SJCRH30 (cell line): ENCODE data around the genes DISP2, CHST14, SPINT1 and RHOV.

DNA sequence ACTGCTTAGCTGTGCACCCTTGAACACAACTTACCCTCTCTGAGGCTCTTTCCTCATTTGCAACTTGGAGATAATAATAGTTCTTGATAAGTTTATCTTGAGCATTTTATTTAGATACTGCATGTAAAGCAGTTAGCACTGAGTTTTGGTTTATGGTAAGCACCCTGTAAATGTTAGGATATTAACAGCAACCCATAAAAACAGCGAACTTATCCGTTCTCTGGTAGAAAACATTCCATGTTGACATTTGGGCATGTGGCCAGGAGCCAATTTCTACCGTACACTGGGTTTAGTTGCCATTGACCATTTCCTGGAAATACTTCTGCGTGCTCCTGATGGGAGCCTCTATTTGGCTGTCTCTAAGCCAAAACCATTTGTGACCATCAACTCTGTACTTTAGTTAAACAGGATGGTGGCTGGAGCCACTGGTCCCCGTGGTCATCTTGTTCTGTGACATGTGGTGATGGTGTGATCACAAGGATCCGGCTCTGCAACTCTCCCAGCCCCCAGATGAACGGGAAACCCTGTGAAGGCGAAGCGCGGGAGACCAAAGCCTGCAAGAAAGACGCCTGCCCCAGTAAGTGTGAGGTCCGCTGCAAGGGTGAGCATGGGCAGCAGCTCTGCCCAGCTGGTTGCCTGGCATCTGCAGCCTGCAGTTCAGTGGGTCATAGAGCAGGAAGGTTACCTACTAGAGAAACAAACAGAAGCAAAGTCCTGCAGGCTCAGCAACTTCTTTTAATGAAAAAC lies 6.9 kb downstream of the THBS1 start:
- RAMPAGE, long total RNA: no peak

DNA sequence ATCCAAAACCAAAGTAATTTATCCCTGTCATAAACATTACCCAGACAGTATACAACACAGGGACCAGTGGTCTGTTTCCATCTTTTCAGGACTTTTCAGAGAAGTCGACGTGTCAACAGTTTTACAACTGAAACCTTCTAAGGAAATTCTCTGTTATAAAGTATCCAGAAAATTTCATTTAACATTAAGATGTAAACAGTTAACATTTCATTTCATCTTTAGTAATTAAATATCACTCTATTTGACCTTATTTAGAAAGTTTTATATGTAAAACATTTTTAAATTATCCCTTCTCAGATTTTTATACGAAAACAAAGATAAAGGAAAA lies 11.1 kb downstream of the THBS1 start:
- RAMPAGE, long total RNA: no peak

GRCh38 chr15:39920507-39921447 lies 711 bp upstream of the GPR176 start:
- RAMPAGE, long total RNA: no peak

DNA sequence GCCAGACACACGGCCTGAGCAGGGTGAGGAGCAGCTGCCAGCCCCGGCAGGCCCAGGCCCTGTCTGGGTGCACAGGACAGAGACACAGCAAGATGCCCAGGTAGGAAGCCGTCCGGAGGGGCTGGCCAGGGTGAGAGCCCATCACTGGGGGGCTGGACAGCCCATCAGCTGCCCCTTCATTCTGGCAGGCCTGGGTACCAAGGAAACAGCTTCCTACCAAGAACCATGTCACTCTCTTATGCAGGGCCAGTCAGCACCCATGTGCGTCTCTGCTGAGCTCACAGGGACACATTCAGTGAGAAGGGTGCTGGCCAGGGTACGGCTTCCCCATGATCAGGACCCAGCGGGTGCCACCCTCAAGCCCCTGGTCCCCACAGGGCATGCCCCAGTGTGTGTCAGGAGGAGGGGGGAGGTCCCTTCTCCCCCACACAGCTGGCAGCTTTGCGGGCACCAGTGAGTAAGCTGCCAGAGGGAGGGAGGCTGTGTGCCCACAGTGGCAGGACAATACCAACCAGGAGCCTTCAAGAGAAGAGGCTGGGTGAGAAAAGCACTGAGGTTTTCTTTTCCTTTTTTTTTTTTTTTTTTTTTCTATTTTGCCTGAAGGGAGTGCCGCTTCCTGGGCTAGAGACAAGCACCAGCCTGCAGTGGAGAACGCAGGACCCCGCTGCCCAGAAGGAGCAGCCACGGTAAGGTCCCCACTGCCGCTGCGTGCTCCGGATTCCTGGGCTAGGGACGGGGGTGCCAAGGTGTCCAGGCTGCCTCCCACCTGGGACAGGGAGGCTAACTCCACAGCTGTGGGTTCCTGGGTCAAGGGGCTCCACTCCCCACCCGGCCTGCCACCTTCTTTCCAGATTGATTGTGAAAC lies 1.4 kb downstream of the PAK6 start:
- RAMPAGE, long total RNA: no peak

- RAMPAGE, long total RNA: no peak
These were observed 853 bp downstream of the INAFM2 start for GRCh38 chr15:40324064-40325025.

DNA sequence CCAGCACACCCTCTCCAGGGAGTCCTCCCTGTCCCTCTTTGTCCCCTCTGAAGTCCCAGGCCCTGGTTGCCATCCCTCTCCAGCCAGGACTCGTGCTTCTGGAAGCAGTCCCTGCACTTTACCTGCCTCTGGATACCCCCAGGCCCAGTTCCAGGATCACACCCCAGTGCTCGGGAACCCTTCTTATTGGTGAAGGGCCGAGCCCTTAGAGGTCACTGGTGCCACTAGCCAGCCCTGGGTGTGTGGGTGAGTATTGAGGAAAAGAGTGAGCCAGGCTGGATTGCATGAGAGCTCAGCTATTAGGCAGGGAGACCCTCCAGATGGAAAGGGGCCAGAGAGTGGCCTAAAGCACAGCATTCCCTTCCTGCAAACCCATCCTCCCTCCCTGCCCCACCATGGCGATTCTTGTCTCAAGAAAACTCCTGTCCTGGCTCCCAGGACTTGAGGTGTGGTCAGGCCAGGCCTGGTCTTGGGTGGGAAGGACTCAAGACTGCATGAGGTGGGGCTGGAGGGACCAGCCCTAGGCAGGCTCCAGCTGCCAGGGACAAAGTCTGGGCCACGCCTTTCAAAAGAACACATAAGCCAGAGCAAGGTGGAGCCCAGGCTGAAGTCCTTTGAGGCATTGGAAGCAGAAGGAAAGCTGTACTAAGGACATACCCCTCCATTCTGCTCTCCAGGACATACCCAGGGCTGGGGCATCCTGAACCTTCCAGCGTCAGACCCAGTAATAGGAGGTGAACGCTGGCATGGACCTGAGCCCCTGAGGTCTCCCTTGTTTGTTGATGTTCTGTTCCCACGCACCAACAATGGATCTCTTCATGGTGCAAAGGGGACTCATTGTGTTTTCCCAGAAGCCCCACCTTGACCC lies 4.7 kb upstream of the PHGR1 start:
- RAMPAGE, long total RNA: no peak

- RAMPAGE, long total RNA: no peak
These were observed 437 bp upstream of the DISP2 start for GRCh38 chr15:40357585-40357978.

GRCh38 chr15:40357979-40358420 lies at the start of gene DISP2:
Gene DISP2, plus strand, starts transcription at chr15:40358219.
- RAMPAGE, long total RNA: no peak

- RAMPAGE, long total RNA: no peak
These were observed 10.5 kb upstream of the BAHD1 start for GRCh38 chr15:40429964-40430964.

GRCh38 chr15:40464409-40464962 lies 6.3 kb upstream of the CHST14 start:
- RAMPAGE, long total RNA: no peak

- RAMPAGE, long total RNA: no peak
These were observed at the start of gene CHST14 for GRCh38 chr15:40470473-40471305. Gene CHST14, plus strand, starts transcription at chr15:40470984.

GRCh38 chr15:40545607-40546625 lies 18.9 kb downstream of the CCDC32 start:
- RAMPAGE, long total RNA: no peak

- RAMPAGE, long total RNA: no peak
These were observed 11.7 kb downstream of the CCDC32 start for GRCh38 chr15:40552989-40553749.

GRCh38 chr15:40582639-40583377 lies 11.2 kb upstream of the KNL1 start:
- RAMPAGE, long total RNA: no peak

DNA sequence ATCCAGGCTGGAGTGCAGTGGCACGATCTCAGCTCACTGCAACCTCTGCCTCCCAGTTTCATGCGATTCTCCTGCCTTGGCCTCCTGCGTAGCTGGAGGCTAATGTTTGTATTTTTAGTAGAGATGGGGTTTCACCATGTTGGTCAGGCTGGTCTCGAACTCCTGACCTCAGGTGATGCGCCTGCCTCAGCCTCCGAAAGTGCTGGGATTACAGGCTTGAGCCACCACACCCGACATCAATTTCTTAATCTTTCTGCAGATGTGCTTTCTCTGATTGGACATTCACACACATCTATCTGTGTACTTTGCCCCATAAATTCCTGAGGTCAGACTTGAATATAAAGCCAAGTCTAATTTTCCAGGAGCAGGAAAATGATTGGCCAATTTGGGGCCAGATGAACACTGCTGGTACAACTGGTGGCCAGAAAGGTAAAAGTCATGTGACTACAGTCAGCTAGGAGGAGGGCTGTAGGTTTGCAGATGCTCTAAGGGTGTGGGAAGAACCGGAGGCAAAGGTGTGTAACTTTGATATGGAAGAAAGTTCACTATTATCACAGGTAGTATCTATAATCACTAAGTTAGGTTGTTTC lies 3.3 kb upstream of the RAD51 start:
- RAMPAGE, long total RNA: no peak

- RAMPAGE, long total RNA: no peak
These were observed 441 bp downstream of the RAD51 start for GRCh38 chr15:40695299-40695931.

GRCh38 chr15:40751170-40751703 lies 3.8 kb downstream of the RMDN3 start:
- RAMPAGE, long total RNA: no peak

GRCh38 chr15:40843742-40844569 lies at the start of gene SPINT1:
Gene SPINT1, plus strand, starts transcription at chr15:40844048.
- RAMPAGE, long total RNA: no peak

GRCh38 chr15:40873563-40874529 lies at the start of gene RHOV:
Gene RHOV, minus strand, starts transcription at chr15:40874234.
- RAMPAGE, long total RNA: no peak

DNA sequence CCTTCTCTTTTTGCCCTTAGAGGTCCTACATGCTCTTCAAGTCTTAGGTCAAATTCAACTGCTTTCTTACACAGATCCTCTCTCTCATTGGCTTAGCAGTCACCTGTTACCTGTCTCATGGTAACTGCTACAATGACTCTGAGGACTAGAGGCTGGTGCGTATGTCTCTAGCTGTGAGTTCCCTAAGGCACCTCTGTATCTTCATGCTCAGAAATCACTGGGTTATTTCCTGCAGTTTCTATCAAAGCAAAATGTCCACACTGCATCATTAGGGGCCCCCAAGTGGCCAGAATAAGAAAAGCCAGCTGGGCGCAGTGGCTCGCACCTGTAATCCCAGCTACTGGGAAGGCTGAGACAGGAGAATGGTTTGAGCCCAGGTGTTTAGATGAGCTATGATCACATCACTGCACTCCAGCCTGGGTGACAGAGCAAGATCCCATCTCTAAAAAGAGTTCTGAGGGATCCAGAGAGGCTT lies 2.5 kb upstream of the VPS18 start:
- RAMPAGE, long total RNA: no peak